ENCODE results near the gene ARHGDIB.

DNA sequence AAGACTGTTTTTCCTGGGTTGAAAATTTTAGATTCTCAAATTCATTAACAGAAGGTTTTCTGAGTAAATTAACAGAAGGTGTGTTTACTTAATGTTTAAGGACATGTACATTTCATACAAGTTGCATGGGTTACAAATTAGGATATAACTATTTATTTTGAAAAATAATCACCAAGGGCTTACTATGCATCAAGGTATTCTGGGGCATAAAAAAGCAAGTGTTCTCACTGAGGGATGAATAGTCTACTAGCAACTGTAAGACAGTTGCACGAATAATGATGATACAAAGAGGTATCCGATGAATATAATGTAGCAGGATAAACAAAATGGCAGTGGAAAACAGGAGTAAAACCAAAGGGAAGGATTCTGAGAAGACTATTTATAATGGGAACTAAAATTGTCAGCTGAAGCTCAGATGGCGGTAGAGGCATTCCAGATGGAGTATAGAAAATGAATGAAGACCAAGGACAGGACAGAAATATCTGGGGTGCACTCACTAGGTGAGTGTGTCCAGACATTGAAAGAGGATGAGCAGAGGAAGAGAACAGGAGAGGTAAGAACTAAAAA, 68.4 kb downstream of the DUSP16 start:
- CAGE, long polyA plus RNA, result no peak
- RRBS, result no CpG with 5 or more reads among the region's 3 CpGs

DNA sequence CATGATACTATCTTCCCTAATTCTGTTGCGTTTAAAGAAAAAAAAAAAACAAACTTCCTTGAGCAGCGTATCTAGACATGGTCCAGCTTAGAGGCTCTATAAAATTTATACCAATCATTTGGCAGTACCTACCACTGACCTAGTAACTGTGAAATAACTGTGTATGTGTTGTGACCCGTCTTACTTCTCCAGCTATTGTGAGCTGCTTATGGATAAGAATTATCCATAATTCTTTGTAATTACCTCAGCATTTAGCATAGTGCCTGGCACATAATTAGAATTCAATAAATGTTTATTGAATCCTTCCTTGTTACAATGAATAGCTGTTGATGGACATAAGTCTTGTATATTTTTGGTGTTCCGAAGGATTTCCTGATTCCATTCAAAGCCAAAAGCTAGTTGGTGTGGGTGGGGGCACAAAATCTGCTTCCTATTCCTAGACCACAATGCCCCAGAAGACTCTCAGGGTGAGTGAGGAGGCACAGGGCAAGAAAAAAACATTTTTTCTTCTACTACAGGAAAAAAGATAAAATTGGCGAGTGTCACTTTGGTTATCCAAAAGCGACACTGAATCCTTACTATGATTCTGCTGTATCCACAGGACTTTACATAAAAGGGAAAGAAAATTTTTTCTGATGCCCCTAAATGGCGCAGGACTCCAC, 53.1 kb downstream of the DUSP16 start:
- CAGE, long polyA plus RNA, result no peak
- RRBS, result no CpG with 5 or more reads among the region's 7 CpGs

GRCh38 chr12:12716668-12717283, 392 bp upstream of the CDKN1B start:
- CAGE, long polyA plus RNA, result no peak
- RRBS, result under 1% methylated on average over 27 of the region's 58 CpGs

- CAGE, long polyA plus RNA, result no peak
- RRBS, result no CpG with 5 or more reads among the region's 17 CpGs
Measured at GRCh38 chr12:12807792-12809101, 4.9 kb upstream of the DDX47 start.

- CAGE, long polyA plus RNA, result no peak
- RRBS, result no CpG with 5 or more reads among the region's 9 CpGs
Measured at GRCh38 chr12:12837551-12838240, 24.6 kb downstream of the DDX47 start.

DNA sequence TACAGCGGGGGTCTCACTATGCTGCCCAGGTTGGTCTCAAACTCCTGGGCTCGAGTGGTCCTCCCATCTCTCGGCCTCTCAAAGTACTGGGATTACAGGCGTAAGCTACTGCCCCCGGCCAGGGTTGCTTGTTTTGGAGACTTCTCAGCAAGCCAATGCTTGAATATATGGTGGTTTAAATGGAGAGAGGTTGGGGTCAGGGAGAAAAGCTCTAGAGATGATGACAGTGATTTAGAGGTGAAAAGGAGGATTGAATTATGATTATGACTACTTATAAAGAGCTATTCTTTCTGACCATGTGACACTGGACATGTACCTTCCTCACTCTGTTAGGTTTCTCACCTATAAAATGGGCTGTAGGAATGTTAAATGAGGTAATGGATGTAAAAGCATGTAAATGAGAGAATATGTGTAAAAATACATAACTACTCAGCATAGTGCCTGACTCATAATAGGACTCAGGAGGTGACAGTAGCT, 7.9 kb downstream of the GPRC5A start:
- CAGE, long polyA plus RNA, result no peak
- RRBS, result no CpG with 5 or more reads among the region's 5 CpGs

DNA sequence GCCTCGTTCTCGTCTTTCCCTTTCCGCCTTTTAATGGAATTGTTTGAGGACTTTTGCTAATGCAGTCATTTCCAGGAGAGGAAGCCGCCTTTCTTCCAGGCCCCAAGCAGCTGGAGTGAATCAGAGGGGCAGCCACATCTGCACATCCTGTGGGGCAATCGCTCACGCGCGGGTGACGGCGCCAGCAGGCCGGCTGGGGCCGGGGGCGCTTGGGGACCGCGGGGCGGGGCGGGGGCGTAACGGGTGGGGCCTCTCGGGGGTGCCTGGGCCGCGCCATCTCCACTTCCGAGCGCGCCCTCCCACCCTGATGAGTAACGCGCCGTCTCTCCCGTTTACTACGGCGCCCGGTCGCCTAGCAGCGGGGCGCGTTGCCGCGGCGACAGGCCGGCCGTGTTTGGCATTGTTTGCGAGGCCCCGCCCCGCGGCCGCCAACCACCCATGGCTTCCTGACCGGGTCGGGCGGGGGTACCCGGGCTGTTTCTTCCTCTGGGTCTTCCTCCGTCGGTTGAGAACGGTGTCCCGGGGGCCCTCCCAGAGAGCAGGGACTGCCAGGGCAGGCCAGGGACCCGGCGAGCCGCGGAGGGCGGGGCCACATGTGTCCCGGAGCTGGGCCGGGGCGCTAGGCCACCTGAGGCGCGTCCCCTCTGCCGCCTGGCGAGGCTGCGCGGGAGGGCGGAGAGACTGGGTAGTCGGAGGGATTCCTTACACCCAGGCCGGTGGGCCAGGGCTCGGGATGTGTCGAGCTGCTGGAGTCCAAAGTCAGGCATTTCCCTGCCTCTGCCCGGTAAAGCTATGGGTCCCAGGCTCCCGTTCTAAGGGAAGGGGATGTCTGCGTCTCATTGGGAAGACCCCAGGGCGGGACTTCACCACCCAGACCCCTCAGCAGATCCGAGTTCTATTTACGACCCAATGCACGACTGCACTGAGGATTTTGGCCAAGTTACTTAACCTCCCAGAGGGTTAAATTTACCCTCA, 2.2 kb downstream of the GSG1 start:
- CAGE, long polyA plus RNA, result no peak
- RRBS, result 5% methylated on average over 26 of the region's 80 CpGs

DNA sequence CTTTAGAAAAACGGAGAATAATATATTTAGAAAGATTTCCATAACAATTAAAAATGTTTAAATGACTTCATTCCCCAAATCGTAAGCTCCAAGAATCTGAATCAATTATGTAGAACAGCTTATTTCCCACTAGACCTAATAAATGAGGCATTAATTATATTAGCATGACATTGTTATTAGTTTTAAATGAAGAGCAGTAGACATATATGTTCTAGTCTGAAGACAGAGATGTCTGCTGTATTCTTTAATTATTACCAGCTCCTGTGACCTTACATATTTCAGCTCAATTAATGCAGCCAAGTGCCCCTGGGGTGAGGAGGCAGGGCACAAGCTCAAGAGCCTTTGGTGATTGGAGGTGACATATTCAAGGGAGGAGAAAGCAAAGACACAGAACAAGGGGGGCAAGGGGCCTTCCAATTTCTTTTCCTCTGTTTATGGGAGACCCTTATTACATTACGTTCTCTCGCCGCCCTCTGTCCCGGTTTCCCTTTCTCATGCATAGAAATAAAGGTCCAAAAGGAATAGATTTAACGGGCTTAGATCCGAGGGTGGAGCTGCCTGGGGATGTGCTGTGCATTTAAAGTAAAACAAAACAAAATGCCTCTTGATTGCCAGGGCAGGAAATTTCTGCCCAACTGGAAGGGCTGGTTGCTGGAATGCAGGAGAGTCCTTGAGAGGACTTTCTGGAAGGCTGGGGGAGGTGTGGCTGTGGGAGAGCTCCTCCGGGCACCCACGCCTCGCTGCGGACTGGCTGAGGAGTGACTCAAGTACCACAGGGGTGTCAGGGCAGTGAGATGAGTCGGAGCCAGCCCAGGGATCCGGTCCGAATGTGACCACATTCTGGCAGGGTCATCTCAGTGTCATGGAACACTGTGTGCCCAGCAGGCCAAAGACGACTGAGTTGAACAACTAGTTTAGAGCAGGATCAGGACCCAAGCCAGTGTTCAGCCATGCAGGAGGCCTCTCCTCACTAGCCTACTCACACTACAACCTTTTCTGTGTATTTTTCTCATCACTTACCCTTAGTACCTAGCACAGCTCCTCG, 32.0 kb upstream of the GSG1 start:
- CAGE, long polyA plus RNA, result no peak
- RRBS, result under 1% methylated on average over 6 of the region's 17 CpGs

DNA sequence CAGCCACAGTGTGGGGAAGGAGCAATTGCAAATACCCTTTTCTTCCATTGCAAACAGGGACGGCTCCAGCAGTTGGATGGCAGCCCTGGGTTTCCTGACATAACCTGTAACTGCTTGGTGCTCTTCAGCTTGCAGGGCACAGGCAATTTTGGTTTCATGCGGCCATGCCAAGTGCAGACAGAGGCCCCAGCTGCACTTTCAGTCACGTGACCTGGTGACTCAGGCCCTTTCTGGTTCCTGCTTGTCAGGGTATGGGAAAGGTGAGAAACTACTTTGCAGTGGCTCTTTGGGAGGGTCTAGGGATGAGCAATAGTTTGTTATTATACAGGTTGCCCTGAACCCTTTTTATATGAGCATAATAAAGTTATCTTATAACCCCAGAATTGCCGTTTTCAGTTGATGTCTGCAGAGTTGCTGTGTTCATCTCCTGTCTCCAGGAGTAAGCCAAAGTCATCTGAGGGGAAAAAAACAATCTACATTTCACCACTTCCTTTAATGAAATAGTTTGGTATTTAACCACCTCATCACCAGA, 31.0 kb upstream of the EMP1 start:
- CAGE, long polyA plus RNA, result no peak
- RRBS, result no CpG with 5 or more reads among the region's 4 CpGs

DNA sequence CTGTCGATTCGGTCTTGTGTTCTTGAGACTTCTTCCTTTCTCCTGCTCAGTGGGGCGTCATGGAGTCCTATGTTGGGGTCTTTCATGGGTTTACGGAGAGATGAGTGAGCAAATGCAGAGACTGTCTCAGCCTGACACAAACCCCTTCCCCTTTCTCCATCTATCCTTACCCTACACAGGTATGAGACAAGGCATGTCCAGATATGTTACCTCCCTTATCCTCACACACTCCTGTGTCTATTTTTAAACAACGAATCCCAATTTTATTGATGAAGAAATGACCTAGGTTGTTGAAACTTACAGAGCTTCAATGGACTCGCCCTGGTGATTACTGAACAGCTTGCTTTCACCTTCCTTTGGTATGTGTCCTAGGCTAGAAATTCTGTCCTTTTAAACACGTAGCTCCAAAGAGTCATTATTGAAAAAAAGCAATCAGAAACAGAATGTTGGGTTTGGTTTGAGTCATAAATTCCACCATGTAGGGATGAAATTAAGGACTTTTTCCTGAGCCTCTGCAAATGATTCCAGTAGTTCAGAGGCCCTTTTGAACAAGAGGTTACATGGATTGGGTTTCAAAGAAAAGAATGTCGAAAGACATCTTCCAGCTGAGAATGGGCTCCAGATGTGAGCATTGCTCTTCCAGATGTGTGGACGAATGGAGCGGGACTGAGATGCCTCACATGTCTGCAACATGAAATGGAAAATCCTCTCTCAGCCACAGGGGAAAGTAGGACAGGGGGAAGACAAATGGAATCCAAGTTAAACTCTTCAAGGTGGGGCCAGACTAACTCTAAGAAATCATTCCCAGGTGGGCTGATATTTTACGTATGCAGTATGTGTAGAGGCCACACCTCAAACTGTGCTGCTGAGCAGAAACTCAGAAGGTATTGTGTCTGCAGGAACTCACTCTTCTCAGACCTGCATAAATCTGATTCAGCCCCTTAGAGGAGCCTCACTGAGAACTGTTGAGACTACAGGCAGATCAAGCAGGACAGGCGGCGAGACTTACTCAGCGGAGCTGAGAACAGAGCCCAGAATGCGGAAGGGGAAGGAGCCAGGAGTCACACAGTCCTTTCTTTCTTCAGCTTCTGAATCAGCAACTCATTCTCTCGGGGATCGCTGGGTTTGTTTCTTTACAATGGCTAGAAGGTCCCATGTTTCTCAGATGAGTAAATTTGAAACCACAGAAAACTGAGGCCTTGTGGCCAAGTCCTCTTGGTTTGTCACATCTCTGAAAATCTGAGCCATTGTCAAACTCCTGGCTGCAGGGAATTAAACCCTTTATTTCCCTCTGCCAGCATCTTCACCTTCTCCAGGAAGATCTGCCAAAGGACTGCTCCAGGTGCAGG, 23.4 kb upstream of the EMP1 start:
- CAGE, long polyA plus RNA, result no peak
- RRBS, result no CpG with 5 or more reads among the region's 17 CpGs

DNA sequence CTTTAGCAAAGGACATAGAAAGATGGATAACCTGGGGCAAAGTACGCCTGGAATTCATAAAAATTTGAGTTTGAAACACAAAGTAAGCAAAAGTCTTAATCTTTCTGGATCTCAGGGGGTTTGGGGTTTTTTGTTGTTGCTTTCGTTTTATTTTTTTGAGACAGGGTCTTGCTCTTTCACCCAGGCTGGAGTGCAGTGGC, 240.1 kb downstream of the GRIN2B start:
- CAGE, long polyA plus RNA, result no peak
- RRBS, result no CpG with 5 or more reads among the region's 2 CpGs

DNA sequence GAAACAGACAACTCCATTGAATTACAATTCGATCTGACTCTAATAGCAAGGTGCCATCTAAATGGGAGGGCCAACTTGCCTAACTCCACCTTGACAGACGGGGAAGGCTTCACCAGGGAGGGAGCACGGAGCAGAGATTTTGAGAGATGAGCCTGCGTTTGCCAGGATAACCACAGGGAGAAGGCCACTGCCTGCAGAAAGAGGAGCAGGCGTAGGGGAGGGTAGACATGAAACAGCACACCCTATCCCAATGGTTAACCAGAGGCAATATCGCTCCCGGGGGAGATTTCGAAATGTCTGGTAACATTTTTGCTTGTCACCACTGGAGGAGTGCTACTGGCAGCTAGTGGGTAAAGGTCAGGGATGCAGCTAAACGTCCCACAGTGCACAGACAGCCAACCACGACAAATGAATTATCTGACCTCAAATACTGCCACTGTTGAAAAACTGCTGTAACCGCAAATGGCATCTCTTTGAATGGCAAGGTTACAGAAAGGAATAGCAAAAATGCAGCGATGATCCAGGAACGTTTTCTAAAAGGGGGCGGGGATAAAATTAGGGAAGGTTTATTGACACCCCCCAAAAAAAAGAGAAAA, 126.1 kb upstream of the ATF7IP start:
- CAGE, long polyA plus RNA, result no peak
- RRBS, result no CpG with 5 or more reads among the region's 14 CpGs

- CAGE, long polyA plus RNA, result no peak
- RRBS, result no CpG with 5 or more reads among the region's 3 CpGs
Measured at GRCh38 chr12:14678471-14678841, 17.9 kb downstream of the GUCY2C start.

GRCh38 chr12:14695021-14695379, 1.4 kb downstream of the GUCY2C start:
- CAGE, long polyA plus RNA, result no peak
- RRBS, result no CpG with 5 or more reads among the region's 3 CpGs

- CAGE, long polyA plus RNA, result no peak
Measured at GRCh38 chr12:14793051-14793435, 10.2 kb downstream of the WBP11 start.

- CAGE, long polyA plus RNA, result no peak
- RRBS, result no CpG with 5 or more reads among the region's 6 CpGs
Measured at GRCh38 chr12:14841585-14842383, 1.5 kb downstream of the ART4 start.

DNA sequence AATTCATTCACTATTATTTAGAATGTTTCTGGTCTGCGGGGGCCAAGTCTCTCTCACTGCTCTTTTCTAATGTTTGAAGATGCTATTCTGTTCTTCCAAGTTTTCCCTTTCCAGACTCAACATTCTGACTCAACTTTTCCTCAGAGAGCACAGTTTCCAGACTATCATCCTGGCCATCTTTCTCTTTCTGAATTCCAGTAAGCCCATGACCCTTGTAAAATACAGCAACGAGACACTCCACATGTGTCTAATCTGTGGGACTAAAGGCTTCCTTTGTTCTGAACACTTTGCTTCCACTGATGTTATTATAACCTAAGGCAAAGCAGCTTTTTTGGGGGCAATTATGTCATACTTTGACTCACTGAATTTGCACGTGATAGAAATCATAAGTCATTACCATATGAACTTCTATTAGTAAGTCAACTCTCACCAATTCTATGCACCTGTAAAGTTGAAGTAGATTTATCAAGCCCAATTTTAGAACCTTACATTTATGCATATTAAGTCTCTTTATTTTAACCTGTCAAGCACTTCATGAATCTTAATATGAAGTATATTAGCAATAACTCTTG, 6.4 kb upstream of the ART4 start:
- CAGE, long polyA plus RNA, result no peak
- RRBS, result no CpG with 5 or more reads among the region's 3 CpGs

DNA sequence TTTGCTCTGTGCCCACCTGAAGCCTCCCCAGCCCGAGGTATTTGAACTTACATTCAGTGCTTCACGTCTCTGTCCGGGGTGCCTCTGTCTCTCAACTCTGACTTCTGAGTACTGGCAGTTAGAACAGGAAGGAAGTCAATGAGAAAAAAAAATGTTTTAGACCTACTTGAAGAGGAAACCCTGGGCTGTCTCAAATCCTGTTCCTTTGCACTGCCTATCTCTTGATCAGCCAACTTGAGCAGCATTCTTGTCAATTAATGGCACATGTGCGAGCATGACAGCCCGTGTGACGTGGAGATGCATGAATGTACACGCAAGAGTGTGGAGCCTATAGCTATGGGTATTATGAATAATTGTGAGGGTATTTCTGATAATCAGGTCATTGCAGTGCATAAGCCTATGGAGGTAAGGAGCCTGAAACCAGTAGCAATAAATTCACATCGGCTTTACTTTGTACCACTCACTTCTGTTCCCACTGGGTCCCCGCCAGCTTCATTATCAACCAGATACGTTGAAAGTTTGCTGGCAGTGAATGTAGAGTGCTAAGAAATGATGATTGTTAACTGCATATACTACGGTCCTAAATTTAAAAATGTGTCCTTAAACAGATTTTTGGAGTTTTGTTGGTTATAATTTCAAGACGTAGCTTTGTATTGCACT, at the start of gene ARHGDIB:
Gene ARHGDIB, minus strand, starts transcription at position 116 of the 660 bp plus-strand sequence.
- CAGE, long polyA plus RNA, result no peak
- RRBS, result no CpG with 5 or more reads among the region's 12 CpGs

- CAGE, long polyA plus RNA, result no peak
- RRBS, result no CpG with 5 or more reads among the region's 2 CpGs
Measured at GRCh38 chr12:14997781-14998158, 24.9 kb downstream of the PDE6H start.

DNA sequence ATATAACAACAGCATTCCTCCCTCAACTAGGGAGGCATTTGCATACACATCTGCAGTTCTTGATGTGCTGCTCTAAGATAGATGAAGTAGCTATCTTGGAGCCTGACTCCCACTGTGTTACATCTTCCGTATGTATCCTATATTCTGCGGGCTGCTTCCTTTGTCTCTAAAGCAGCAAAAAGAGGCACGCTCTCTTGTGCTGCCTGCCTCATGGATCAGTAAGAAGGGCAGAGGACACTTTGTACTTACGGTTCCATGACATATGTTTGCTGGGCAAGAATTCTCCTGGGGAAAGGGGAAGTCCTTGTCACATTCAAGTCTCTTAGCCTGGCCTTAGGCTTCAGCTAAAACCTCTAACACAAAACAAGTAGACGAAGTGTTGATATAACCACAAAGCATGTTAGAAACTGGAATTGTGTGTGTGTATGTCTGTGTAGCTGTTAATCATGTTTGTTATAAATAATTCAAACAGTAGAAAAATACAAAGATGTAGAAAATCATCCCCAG, 2.5 kb upstream of the RERG start:
- CAGE, long polyA plus RNA, result no peak
- RRBS, result no CpG with 5 or more reads among the region's 5 CpGs

Data from mammary epithelial cell (primary cell).